ENCODE data around the genes TRH and SRPRB.

- RAMPAGE, long total RNA: start-site peak on the plus strand at chr3:129626878-129626949, 11 and 15 reads in 2 replicates
- RRBS, 2 experiments: 1% methylated on average over 13 to 16 of the region's 54 CpGs
CAGE:
- cytosol, long polyA minus RNA: no peak
- cytosol, long polyA plus RNA: no peak
- long polyA plus RNA: no peak
- nucleolus, long total RNA: no peak
- nucleus, long polyA plus RNA: no peak
- nucleus, long total RNA: no peak
Observed at GRCh38 chr3:129626369-129627388, 20.2 kb upstream of the PLXND1 start.

DNA sequence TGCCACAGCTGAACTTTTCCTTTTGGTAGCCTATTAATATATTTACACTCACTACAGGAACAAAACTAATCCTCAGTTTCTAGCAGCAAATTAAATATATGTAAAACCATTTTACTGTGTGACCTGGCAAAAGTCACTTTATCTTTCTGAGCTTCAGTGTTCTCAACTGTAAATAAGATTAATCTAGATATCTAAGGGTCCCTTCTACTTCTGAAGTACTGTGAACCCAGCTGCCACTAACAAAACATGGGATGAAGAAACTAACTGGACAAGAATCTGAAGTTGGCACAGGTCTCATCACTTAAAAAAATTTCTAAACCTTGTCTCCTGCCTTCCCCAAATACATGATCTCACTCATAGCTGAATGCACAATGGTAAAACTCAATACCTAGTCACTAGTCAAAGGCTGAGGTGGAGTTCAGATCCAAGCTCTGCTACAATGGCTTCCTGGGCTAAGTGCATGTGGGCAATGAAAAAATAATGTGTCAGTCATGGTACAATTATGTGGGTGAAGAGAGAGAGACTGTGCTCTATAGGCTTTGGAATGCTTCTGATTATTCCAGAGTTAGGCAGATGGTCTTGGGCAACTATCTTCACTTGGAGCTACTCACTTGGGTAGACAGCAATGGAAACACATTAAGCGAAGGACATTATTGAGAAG lies 58.4 kb upstream of the PLXND1 start:
- RAMPAGE, long total RNA: no peak
- RRBS, 2 experiments: no CpG with 5 or more reads among the region's 1 CpG
CAGE:
- cytosol, long polyA minus RNA: no peak
- cytosol, long polyA plus RNA: no peak
- long polyA plus RNA: no peak
- nucleolus, long total RNA: no peak
- nucleus, long polyA plus RNA: no peak
- nucleus, long total RNA: no peak

DNA sequence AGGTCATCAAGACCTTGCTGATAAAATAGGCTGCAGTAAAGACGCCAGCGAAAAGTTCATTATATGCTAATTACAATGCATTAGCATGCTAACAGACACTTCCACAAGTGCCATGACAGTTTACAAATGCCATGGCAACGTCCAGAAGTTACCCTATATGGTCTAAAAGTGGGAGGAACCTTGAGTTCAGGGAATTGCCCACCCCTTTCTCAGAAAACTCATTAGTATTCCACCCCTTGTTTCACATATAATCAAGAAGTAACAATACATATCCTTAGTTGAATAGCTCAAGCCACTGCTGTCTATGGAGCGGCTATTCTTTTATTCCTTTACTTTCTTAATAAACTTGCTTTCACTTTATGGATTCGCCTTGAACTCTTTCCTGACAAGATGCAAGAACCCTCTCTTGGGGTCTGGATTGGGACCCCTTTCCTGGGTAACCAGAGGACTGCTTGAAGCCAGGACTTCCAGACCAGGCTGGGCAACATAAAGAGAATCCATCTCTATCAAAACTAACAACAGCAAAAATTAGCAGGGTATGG lies 92.8 kb upstream of the PLXND1 start:
- RAMPAGE, long total RNA: no peak
- RRBS, 2 experiments: no CpG with 5 or more reads among the region's 5 CpGs
CAGE:
- cytosol, long polyA minus RNA: no peak
- cytosol, long polyA plus RNA: no peak
- long polyA plus RNA: no peak
- nucleolus, long total RNA: no peak
- nucleus, long polyA plus RNA: no peak
- nucleus, long total RNA: no peak

DNA sequence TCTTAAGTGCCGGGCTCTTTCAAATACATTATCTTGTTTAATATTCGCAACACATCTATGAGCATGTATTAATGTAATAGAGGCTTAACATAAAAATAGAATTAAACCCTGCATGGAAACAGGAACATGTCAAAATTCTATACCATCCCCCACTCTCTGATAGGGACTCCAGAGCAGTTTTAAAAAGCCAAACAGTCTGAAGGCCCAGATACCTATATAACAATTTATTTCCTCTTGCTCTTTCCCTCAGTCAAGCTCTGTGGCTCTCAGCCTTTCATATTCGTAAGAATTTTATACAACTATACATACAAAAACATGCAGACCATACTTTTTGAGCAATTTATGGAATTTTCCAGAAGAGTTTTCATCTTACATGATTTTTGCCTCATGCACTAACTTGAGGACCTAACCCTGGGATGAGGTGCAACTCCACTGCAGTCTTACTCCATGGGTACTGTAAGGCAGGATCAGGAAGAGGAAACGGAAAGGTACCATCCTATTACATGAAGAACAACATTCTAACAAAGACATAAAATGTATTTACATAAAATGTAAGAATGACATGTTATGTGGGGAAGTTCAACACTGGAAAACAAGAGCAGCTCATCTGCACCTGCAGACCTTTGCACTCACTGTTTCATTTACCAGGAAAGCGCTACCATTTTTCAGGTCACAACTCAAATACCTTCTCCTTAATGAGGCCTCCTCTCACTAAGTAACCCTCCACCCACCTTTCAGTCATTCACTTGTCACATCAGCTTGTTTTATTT lies 2.9 kb downstream of the TMCC1 start:
- RAMPAGE, long total RNA: no peak
- RRBS, 2 experiments: no CpG with 5 or more reads among the region's 5 CpGs
CAGE:
- cytosol, long polyA minus RNA: no peak
- cytosol, long polyA plus RNA: no peak
- long polyA plus RNA: no peak
- nucleolus, long total RNA: no peak
- nucleus, long polyA plus RNA: no peak
- nucleus, long total RNA: no peak

DNA sequence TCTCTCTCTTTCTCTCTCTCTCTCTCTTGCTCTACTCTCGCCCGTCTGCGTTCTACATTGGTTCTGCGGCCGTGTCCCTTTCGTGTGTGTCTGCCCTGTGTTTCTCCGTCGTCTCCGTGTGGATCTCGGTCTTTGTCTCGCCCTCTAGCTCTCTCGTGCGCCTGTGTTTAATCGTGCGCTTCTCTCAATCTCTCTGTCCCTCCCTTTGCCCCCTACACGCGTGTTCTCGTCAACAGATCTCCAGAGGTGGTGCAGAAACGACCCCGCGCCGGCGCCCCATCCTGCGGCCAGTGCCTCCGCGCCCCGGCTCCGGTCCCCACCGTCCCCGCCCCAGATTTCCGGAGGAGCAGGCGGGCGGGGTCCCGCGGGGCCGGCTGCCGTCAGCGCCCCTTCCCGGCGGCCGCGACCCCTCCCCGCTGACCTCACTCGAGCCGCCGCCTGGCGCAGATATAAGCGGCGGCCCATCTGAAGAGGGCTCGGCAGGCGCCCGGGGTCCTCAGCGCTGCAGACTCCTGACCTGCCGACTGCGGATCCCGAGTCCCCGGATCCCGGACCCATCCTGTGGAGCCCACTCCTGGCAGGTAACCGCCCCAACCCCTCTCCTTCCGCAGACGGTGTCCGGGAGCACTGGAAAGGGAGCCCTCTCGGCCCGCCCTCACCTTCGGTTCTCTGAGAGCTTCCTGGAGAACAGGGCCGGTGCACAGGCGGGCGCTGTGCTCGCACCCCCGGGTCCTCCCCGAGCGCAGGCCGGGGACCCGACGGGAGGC lies at the start of gene TRH:
TSS of gene TRH (plus strand) at position 478 of the 767 bp plus-strand sequence.
- RAMPAGE, long total RNA: no peak
- RRBS, 2 experiments: 8 to 21% methylated on average over 25 to 31 of the region's 75 CpGs
CAGE:
- cytosol, long polyA minus RNA: no peak
- cytosol, long polyA plus RNA: no peak
- long polyA plus RNA: no peak
- nucleolus, long total RNA: no peak
- nucleus, long polyA plus RNA: no peak
- nucleus, long total RNA: no peak

DNA sequence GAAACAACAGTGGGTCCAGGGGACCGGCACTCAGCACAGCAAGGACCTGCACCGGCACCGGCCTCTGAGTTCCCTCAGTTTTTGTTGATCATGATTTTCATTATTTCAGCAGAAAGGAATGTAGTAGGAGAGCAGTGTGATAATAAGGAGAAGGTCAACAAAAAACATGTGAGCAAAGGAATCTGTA lies 41.7 kb downstream of the ALG1L2 start:
- RAMPAGE, long total RNA: no peak
- RRBS, 2 experiments: no CpG with 5 or more reads among the region's 3 CpGs
CAGE:
- cytosol, long polyA minus RNA: no peak
- cytosol, long polyA plus RNA: no peak
- long polyA plus RNA: no peak
- nucleolus, long total RNA: no peak
- nucleus, long polyA plus RNA: no peak
- nucleus, long total RNA: no peak

DNA sequence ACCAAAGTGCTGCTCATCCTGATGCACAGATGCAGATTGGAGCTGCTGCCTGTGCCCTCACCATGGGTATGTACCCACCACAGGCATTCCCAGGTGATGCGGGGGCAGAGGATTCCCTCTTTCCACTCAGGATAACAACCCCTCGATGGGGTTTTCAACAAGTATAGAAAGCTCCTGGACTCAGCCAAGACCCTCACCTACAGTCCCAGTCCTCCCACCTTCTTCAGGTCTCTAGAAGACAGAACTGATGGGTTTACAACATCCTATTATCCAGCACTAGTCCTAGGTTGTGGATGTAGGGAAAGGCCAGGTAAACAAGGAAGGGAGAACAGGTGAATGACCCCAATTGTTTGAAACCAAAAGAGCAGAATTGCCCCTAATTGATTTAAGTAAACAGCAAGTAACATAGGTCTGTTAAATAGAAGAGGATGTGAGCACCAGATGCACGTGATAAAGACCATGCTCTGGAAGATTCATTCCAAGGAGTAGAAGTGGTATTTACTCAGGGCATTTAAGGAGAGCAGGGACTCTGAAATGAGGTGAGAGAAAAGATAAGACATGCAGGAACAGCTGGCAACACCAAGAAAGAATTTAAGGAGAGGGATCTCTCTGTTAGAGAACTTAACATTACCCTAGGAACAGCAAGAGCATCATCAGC lies 6.1 kb downstream of the NUDT16 start:
- RAMPAGE, long total RNA: no peak
- RRBS, 2 experiments: no CpG with 5 or more reads among the region's 3 CpGs
CAGE:
- cytosol, long polyA minus RNA: no peak
- cytosol, long polyA plus RNA: no peak
- long polyA plus RNA: no peak
- nucleolus, long total RNA: no peak
- nucleus, long polyA plus RNA: no peak
- nucleus, long total RNA: no peak

DNA sequence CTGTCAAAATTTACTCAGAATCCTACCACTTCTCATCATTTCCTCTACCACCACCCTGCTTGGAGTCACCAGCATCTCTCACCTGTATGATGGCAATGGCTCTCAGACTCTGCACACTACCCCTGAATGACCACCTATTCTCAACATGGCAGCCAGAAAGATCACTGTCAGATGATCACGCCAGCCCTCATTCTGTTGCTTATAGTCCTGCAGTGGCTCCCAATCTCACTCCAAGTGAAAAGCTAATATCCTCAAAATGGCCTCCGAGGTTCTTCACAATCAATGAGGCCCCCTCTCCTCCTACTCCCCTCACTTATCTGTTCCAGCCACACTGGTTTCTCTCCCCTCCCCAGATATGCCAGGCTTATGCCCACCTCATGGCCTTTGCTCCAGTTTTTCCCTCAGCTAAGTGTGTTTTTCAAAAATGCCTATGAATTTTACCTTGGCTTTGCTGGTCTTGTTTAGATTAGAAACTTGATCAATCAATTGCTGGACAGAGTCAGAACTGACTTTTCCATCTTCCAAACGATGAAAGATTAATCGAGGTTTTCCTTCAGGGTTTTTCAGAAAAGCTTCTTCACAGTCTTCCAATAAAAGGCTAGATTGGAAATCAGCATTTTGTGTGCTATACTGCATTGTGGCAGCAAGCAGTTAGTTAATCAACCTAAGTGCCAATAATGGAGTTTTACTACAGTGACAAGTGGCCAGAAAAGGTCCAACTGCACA lies 14.4 kb downstream of the NPHP3 start:
- RAMPAGE, long total RNA: no peak
- RRBS, 2 experiments: no CpG with 5 or more reads among the region's 4 CpGs
CAGE:
- cytosol, long polyA minus RNA: no peak
- cytosol, long polyA plus RNA: no peak
- long polyA plus RNA: no peak
- nucleolus, long total RNA: no peak
- nucleus, long polyA plus RNA: no peak
- nucleus, long total RNA: no peak

- RAMPAGE, long total RNA: no peak
- RRBS, 2 experiments: no CpG with 5 or more reads among the region's 2 CpGs
CAGE:
- cytosol, long polyA minus RNA: no peak
- cytosol, long polyA plus RNA: no peak
- long polyA plus RNA: no peak
- nucleolus, long total RNA: no peak
- nucleus, long polyA plus RNA: no peak
- nucleus, long total RNA: no peak
Observed at GRCh38 chr3:132723327-132723604, 1.1 kb upstream of the NPHP3 start.

DNA sequence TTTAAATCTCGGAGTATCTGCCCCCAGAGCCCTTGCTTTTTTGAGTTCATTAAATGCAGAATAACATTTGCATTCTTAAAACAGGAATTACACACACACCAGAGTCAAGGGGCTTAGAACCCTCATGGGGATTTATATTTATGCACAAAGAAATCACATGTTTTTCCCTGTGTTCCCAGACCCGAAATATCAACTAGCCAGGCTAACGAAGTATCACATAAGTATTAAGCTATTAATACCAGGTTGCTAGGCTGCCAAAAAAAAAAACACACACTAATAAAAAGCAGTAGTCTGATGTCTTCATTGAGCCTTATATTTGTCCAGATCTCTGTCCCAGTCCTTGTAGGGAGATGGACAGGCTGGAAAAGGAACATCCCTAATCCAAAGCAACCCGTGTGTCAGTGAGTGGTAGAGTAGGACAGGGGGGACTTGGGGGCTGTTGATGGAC lies 103.6 kb upstream of the BFSP2 start:
- RAMPAGE, long total RNA: no peak
- RRBS, 2 experiments: no CpG with 5 or more reads among the region's 4 CpGs
CAGE:
- cytosol, long polyA minus RNA: no peak
- cytosol, long polyA plus RNA: no peak
- long polyA plus RNA: no peak
- nucleolus, long total RNA: no peak
- nucleus, long polyA plus RNA: no peak
- nucleus, long total RNA: no peak

- RAMPAGE, long total RNA: no peak
- RRBS, 2 experiments: no CpG with 5 or more reads among the region's 3 CpGs
CAGE:
- cytosol, long polyA minus RNA: no peak
- cytosol, long polyA plus RNA: no peak
- long polyA plus RNA: no peak
- nucleolus, long total RNA: no peak
- nucleus, long polyA plus RNA: no peak
- nucleus, long total RNA: no peak
Observed at GRCh38 chr3:133441658-133442264, 41.9 kb downstream of the BFSP2 start.

- RAMPAGE, long total RNA: no peak
- RRBS, 2 experiments: no CpG with 5 or more reads among the region's 4 CpGs
CAGE:
- cytosol, long polyA minus RNA: no peak
- cytosol, long polyA plus RNA: no peak
- long polyA plus RNA: no peak
- nucleolus, long total RNA: no peak
- nucleus, long polyA plus RNA: no peak
- nucleus, long total RNA: no peak
Observed at GRCh38 chr3:133582420-133583040, 9.0 kb downstream of the CDV3 start.

GRCh38 chr3:133587579-133588663 lies 14.4 kb downstream of the CDV3 start:
- RAMPAGE, long total RNA: no peak
- RRBS, 2 experiments: no CpG with 5 or more reads among the region's 7 CpGs
CAGE:
- cytosol, long polyA minus RNA: start-site peak on the plus strand at chr3:133587719-133587797, 70 reads; start-site peak on the plus strand at chr3:133588077-133588107, 56 reads; start-site peak on the plus strand at chr3:133588171-133588179, 37 reads; start-site peak on the plus strand at chr3:133588232-133588238, 54 reads; start-site peak on the plus strand at chr3:133588312-133588317, 32 reads; start-site peak on the plus strand at chr3:133588451-133588517, 96 reads
- cytosol, long polyA plus RNA: no peak
- long polyA plus RNA: no peak
- nucleolus, long total RNA: no peak
- nucleus, long polyA plus RNA: no peak
- nucleus, long total RNA: no peak

GRCh38 chr3:133588664-133588890 lies 15.1 kb downstream of the CDV3 start:
- RAMPAGE, long total RNA: no peak
CAGE:
- cytosol, long polyA minus RNA: no peak
- cytosol, long polyA plus RNA: no peak
- long polyA plus RNA: no peak
- nucleolus, long total RNA: no peak
- nucleus, long polyA plus RNA: no peak
- nucleus, long total RNA: no peak

GRCh38 chr3:133805402-133806151 lies at the start of gene SRPRB:
Gene SRPRB (plus strand): TSS chr3:133805815.
- RAMPAGE, long total RNA: start-site peak on the plus strand at chr3:133805812-133805851, 84 and 423 reads in 2 replicates
- RRBS, 2 experiments: under 1% methylated on average over 8 to 12 of the region's 50 CpGs
CAGE:
- cytosol, long polyA minus RNA: no peak
- cytosol, long polyA plus RNA: start-site peak on the plus strand at chr3:133805795-133805895, 4,207 and 4,916 reads in 2 replicates
- long polyA plus RNA: start-site peak on the plus strand at chr3:133805803-133805850, 596 and 3,134 reads in 2 replicates
- nucleolus, long total RNA: start-site peak on the plus strand at chr3:133805814-133805845, 1,816 reads
- nucleus, long polyA plus RNA: start-site peak on the plus strand at chr3:133805809-133805850, 1,438 and 1,607 reads in 2 replicates
- nucleus, long total RNA: start-site peak on the plus strand at chr3:133805809-133805829, 56 reads

DNA sequence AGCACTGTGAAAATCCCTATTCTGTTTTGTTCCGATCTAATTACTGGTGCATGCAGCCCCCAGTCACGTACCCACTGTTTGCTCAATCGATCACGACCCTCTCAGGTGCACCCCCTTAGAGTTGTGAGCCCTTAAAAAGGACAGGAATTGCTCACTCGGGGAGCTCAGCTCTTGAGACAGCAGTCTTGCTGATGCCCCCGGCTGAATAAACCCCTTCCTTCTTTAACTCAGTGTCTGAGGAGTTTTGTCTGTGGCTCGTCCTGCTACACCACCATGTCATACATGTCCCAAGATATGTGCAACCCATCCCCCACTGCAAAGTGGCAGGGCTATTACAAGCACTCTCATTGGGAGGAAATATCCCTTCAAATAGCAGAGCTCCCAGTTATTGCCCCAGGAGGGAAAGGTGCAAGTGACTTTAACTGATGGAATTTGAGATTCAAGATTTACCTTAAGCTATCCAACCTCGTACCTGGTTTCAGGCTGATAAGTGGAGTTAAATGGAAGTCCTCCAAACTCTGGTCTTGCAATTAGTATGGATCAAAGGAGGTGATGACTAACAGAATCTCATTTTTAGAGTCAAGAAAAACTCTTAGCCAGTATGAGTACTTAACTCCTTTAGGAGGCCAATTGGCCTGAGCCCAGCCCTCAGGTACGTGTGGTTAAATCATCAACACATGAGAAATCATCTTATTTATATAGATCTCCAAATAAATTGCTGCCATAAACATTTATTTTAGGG lies 2.2 kb downstream of the SLCO2A1 start:
- RAMPAGE, long total RNA: no peak
- RRBS, 2 experiments: no CpG with 5 or more reads among the region's 9 CpGs
CAGE:
- cytosol, long polyA minus RNA: no peak
- cytosol, long polyA plus RNA: no peak
- long polyA plus RNA: no peak
- nucleolus, long total RNA: no peak
- nucleus, long polyA plus RNA: no peak
- nucleus, long total RNA: no peak

- RAMPAGE, long total RNA: no peak
- RRBS, 2 experiments: no CpG with 5 or more reads among the region's 2 CpGs
CAGE:
- cytosol, long polyA minus RNA: no peak
- cytosol, long polyA plus RNA: no peak
- long polyA plus RNA: no peak
- nucleolus, long total RNA: no peak
- nucleus, long polyA plus RNA: no peak
- nucleus, long total RNA: no peak
Observed at GRCh38 chr3:134237568-134238028, 13.1 kb downstream of the RYK start.

GRCh38 chr3:134334727-134335368 lies 39.4 kb downstream of the AMOTL2 start:
- RAMPAGE, long total RNA: no peak
- RRBS, 2 experiments: no CpG with 5 or more reads among the region's 3 CpGs
CAGE:
- cytosol, long polyA minus RNA: no peak
- cytosol, long polyA plus RNA: no peak
- long polyA plus RNA: no peak
- nucleolus, long total RNA: no peak
- nucleus, long polyA plus RNA: no peak
- nucleus, long total RNA: no peak

- RAMPAGE, long total RNA: no peak
- RRBS, 2 experiments: no CpG with 5 or more reads among the region's 5 CpGs
CAGE:
- cytosol, long polyA minus RNA: no peak
- cytosol, long polyA plus RNA: no peak
- long polyA plus RNA: no peak
- nucleolus, long total RNA: no peak
- nucleus, long polyA plus RNA: no peak
- nucleus, long total RNA: no peak
Observed at GRCh38 chr3:134354907-134355369, 19.3 kb downstream of the AMOTL2 start.

DNA sequence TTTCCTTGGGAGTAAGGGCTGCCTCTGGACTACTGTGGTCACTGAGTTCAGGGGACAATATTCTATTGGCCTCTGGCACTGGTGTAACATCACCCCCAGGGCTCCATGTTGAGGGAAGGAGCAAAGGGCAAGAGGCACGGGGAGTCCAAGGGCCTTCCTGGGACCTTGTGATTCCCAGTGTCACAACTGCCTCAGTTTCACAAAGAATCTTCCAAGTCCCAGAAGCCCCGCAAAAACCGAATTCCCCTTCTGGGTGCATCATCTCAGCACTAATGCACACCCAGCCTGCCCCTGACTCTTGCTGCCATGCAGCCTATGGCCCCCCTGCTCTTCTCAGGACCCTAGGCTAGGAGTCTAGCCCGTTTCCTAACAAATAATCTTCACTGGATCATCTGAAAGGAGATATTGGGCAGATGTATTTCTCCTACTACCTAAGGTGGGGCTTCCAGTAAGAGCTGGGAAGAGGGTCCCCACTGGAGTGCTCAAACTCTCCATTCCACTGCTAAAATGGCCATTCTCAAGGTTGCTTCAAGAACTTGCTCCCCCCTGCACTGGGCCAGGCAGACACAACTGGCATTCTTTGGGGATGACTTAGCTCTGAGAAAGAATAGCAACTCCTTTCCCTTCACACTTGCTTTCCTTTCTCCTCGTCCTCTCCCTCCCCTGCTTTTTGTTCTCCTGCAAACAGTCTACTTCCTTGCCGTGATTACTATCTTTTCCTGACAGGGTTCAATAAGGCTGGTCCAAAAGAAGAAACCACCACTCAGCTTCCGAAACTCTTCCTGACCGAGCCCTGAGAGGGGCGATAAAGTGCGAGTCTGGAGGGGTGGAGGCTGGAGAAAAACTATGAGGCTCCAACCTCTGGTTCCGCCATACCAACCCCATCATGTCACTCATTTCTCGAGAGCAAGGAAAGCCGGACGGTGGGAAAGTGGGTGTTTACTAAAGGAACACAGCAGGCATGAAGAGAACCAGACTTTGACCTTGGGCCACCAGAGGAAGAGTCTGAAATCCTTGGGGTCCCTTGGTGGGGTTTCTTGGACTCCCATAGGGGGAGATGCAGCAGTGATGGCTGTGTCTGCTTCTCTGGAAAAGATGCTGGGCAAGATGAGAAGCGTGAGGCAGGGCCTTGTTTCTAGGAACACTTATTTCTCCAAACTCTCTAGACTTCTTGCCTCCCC lies 5.1 kb downstream of the AMOTL2 start:
- RAMPAGE, long total RNA: no peak
- RRBS, 2 experiments: no CpG with 5 or more reads among the region's 15 CpGs
CAGE:
- cytosol, long polyA minus RNA: no peak
- cytosol, long polyA plus RNA: no peak
- long polyA plus RNA: no peak
- nucleolus, long total RNA: no peak
- nucleus, long polyA plus RNA: no peak
- nucleus, long total RNA: no peak